Measurements from ENCODE around the gene KCNK3.

DNA sequence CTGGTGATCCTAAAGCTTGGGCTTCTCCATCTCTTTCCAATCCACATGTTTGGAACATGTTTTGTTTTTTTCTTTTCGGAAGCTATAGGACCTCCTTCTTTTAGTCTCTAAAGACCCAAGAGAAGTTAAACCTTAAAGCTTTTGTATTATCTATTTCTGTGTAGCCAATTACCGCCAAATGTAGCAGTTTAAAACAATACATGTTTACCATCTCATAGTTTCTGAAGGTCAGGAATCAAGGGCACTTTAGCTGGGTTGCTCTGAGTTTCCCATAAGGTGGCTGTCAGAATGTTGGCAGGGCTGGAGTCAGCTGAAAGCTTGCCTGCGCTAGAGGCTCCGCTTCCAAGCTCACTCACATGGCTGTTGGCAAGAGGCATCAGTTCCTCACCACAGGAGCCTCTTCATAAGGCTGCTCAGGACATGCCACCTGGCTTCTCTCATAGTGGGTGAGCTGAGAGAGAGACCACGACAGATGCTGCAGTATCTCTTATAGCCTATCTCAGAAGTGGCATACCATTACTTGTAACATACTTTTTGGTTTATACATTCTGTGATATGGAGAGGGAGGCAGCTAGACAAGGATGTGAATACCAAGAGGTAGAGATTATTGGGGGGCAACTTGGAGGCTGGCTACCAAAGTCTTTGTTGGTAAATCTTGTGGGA lies 7.1 kb downstream of the HADHB start:
- RRBS, result no CpG with 5 or more reads among the region's 5 CpGs

- RRBS, result no CpG with 5 or more reads among the region's 4 CpGs
These were observed 19.8 kb upstream of the DRC1 start for GRCh38 chr2:26381690-26382484.

DNA sequence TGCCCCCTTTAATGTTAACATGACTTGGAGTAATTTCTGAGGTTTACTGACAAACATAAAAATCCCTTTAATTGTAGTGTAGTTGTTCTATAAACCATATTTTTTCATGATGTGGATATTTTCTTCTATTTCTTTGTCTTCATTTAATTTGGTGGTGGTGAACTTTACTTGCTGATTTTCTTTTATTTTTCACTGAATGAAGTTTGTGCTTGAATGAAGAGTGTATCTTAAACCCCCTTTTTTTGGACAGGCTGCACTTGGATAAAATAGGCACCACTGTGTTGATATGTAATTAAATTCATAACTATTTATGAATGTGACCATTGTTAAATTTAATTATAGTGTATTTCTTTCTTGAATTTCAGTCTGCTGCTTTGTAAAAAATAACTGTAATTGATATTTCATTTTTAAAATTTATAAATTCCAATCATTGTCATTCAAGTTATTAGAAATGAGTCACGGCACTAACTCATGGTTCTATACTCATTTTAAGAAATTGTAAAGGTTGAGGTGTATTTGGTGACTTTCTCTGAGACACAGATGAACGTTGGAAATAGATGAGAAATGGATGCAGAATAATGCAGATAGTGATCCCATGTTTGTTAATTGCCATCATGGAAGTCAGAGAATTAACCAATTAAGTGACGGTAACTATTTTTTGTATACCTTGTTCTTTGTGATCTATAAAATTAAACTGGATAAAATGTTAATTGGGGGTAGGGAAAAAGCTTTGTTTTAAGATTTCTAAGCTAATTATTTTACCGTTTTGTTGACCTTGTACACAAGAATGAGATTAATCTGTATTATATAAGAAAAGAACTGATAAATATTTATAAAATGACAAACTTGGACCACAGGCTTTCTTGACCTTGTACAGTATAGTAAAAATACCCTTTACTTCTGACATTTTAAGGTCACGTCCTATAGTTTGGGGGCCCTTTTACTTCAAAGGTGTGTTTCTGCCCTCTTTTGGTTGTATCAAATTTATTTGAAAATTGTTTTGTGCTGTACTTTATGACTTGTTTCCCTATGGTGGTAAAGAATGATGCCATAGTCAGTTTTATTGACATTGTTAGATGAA lies 11.2 kb upstream of the DRC1 start:
- RRBS, result no CpG with 5 or more reads among the region's 5 CpGs

DNA sequence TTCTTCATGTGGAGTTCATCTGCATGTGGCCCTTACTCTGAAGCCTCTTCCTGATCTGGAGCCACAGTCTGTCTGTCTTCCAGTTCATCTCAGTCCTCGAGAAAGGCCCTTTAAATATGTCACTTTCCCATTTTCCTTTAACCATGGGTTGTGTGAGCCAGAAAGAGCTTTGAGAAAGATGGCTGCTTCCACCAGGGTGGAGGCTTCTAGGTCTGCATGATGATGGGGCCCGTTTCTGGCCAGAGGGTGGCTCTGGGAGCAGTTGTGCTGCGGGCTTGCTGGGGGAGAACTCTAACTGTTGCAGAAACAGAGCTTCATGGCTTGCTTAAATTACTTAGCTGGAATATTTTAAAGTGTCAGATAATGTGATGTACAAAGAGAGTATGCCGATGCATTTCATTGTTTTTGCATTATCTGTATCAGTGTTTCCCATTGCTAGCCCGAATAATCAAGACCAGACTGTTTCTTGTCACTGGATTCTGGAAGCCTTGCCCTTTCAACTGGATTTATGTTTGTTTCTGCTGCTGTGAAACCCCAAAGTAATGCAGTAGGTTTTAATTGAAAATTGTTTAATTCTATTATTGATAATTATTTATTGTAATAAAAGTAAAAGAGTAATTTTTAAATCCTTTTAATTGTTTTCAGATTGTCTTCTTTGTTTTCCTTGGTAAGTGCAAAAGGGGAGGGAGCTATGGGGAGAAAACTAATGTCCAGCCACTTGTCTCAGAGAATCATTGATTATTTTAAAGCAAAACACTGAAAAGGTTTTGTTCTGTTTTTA lies 6.3 kb upstream of the DRC1 start:
- RRBS, result no CpG with 5 or more reads among the region's 5 CpGs

DNA sequence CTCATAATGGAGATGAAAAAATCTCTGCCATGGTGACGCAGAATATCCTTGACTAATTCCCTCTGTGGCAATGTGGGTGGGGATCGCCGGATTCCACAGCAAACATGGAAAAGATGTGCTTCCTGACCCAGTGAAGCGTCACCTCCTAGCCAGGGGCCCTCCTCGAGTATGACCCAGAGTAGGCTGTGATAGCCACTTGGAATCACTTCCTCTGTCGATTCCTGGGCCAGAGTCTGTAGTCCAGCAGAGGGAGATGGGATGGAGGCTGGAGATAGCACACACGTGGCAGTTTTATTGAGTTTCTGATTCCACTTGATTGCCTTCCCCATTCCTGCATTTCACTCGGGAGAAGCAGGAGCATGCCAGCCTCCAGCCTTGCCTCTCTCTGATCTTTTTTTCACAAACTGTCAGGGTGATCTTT lies 36.9 kb downstream of the DRC1 start:
- RRBS, result no CpG with 5 or more reads among the region's 8 CpGs

GRCh38 chr2:26692599-26693237 lies at the start of gene KCNK3:
Gene KCNK3, plus strand, starts transcription at chr2:26692722.
- RRBS, result 2% methylated on average over 30 of the region's 93 CpGs

GRCh38 chr2:26720220-26720981 lies 27.9 kb downstream of the KCNK3 start:
- RRBS, result no CpG with 5 or more reads among the region's 10 CpGs

GRCh38 chr2:26763045-26763387 lies 1.1 kb upstream of the SLC35F6 start:
- RRBS, result no CpG with 5 or more reads among the region's 8 CpGs

- RRBS, result no CpG with 5 or more reads among the region's 3 CpGs
These were observed 7.3 kb downstream of the SLC35F6 start for GRCh38 chr2:26771281-26771948.

DNA sequence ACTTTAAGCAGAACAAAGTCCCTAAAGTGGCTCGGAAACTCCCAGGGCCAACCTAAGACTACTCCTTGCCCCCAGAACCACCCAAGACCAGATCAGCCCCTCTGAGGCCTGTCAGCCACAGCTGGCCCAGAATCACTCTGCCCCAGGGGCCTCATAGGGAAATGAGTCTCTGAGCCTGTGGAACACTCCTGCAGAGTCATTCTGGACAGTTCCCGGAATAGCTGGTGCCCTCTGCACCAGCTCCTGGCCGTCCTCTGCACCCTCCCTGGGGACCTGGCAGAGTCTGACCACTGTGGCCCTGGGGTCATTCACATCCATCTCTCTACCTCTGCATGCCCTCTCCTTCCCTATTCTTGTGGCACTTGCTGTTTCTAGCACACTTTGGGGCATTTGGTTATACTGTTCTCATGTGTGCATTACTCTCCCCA lies 14.6 kb upstream of the TMEM214 start:
- RRBS, result no CpG with 5 or more reads among the region's 3 CpGs

- RRBS, result 25% methylated on average over 3 of the region's 11 CpGs
These were observed 1.0 kb downstream of the EMILIN1 start for GRCh38 chr2:27079316-27079979.

GRCh38 chr2:27096985-27097532 lies 10.5 kb downstream of the KHK start:
- RRBS, result 90% methylated on average over 3 of the region's 10 CpGs

GRCh38 chr2:27177683-27178465 lies 29.1 kb downstream of the TCF23 start:
- RRBS, result no CpG with 5 or more reads among the region's 11 CpGs

GRCh38 chr2:27320934-27321548 lies 1.9 kb downstream of the MPV17 start:
- RRBS, result no CpG with 5 or more reads among the region's 8 CpGs

DNA sequence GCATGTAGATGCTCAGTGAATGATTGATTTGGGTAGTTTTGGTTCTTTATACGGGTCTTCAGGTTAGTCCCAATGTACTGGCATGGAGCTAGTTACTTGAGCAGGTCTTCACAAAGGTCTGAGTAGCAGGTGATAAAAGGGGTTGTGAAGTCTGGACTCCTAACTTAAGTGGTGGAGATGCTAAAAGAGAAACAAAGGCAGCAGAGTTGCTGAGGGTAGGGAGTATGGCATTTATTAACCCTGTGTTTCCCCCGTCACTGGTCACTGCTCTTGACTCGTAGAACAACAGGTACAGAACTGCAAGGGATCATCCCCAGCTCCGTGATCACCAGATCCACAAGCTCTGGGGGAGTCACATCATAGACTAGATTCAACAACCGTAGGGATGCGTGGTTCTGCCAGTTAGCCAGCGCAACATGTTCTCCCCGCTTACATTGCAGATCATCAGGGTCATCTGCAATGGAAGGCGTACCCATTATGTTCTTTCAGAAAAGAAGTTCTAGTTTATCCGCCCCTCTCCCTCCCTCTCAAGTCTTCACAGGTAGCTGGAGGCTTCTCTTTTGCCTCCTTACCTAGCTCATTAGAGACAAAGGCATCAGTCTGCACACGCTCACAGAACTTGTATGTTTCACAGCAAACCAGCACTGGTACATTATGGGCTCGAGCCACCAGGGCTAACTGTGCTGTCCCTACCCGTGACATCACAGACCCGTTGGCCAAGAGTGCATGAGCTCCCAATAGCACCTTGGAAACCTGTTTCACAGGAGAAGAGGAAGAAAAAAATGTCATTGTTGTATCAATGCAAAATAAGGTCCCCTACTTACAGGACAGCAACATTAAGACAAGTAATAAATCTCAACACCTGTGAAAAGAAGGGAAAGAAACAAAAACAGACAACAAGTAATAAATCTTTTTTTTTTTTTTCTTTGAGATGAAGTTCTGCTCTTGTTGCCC lies 5.7 kb downstream of the EIF2B4 start:
- RRBS, result no CpG with 5 or more reads among the region's 14 CpGs

- RRBS, result no CpG with 5 or more reads among the region's 5 CpGs
These were observed 3.9 kb downstream of the KRTCAP3 start for GRCh38 chr2:27445927-27446538.

DNA sequence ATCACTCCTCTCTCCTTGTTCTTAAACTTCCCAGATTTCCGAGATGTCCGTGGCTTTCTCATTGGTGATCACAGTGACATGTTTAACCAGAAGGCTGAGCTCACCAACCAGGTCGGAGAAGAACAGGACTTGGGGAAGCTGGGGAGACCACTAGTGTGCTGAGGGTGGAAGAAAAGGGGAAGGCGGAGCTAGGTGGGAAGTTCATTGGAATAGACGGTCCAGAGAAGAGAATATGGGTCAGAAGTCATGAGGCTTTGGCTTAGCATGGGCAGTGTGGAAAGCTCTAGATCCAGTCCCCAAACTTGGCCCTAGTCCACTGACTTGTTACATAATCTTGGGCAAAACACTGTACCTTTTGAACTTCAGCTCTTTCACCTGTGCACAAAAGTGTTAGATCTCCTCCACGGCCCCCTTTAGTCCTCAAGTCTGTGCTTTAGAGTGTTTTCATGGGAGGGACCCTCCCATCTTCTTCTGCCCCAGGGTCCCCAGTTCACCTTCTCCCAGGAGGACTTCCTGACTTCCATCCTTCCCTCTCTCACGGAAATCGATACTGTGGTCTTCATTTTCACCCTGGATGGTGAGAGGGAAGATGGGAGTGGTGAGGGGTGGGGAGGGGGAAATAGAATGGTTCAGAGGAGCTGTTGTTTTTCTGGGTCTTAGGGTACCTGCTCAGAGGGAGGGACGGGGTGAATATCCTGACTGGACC lies 10.7 kb downstream of the GCKR start:
- RRBS, result no CpG with 5 or more reads among the region's 9 CpGs

DNA sequence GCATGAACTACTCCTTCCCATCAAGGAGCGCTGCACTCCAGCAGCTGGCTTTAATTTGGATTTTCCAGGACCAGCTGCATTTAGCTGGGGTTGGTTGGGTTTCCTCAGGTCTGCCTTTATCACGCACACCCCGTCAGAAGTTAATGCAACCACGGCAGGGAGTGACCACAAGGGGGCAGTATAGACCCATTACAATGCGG lies 40.0 kb downstream of the SLC4A1AP start:
- RRBS, result no CpG with 5 or more reads among the region's 5 CpGs

DNA sequence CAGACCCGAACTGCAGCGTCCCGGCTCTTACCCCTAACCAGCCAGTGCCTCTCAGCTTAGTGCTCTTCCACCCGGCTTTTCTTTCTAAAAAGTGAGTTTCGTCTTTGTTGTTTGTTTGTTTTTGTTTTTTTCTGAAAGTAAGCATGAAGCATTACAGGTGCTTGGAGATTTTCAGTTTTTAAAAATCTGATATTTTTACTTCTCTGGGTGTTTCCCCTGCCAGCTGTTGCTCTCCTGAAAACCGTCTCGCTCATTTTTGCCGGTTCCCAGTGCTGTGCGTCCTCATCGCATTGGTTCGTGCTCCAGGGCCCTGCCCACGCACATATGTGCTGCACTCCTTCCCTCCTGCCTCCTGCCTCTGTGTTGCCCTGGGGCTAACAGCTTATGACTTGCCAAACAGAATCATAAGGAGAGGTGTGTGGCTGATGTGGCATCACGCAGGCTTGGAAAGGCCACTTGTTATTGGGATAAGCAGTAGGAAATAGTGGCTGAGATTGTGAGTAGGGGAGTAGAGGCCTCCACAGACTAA lies 53.3 kb downstream of the SLC4A1AP start:
- RRBS, result 88% methylated on average over 1 of the region's 13 CpGs